T-cell (primary cell): ENCODE measurements around the genes NDUFA5 and LRRC4.

GRCh38 chr7:121396490-121396787 is 331 bp upstream of the FAM3C start:
- PRO-cap, 7 experiments = peak in 7 of 7 experiments; most common plus-strand start chr7:121396586 (in 6)

GRCh38 chr7:122311181-122311718 is 6.7 kb upstream of the FEZF1 start:
- PRO-cap, 7 experiments = no peak in any of the 7 experiments

- PRO-cap, 7 experiments = no peak in any of the 7 experiments
These were observed 68.8 kb downstream of the CADPS2 start for GRCh38 chr7:122817392-122817922.

- PRO-cap, 7 experiments = no peak in any of the 7 experiments
These were observed 126.6 kb downstream of the IQUB start for GRCh38 chr7:123407854-123408186.

GRCh38 chr7:123557650-123558594 is at the start of gene NDUFA5:
Gene NDUFA5 (minus strand): TSS chr7:123557818.
- PRO-cap, 7 experiments = peak in 7 of 7 experiments; most common plus-strand start chr7:123557994 (in 6); most common minus-strand start chr7:123557804 (in 7)

DNA sequence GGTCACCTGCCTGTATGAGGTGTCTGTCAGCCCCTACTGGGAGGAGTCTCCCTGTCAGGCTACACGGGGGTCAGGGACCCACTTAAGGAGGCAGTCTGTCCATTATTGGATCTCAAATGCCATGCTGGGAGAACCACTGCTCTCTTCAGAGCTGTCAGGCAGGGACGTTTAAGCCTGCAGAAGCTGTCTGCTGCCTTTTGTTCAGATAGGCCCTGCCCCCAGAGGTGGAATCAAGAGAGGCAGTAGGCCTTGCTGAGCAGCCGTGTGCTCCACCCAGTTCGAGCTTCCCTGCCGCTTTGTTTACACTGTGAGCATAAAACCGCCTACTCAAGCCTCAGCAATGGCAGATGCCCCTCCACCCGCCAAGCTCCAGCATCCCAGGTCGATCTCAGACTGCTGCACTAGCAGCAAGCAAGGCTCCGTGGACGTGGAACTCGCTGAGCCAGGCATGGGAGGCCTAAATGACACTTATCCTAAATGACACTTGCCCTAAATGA is 6.9 kb upstream of the ASB15 start:
- PRO-cap, 7 experiments = no peak in any of the 7 experiments

GRCh38 chr7:123695653-123696166 is 40.0 kb downstream of the LMOD2 start:
- PRO-cap, 7 experiments = no peak in any of the 7 experiments

GRCh38 chr7:123748047-123748284 is 837 bp downstream of the WASL start:
- PRO-cap, 7 experiments = no peak in any of the 7 experiments

GRCh38 chr7:124724219-124724861 is 41.3 kb downstream of the GPR37 start:
- PRO-cap, 7 experiments = no peak in any of the 7 experiments

GRCh38 chr7:125563859-125564629 is 634.4 kb upstream of the POT1 start:
- PRO-cap, 7 experiments = no peak in any of the 7 experiments

- PRO-cap, 7 experiments = no peak in any of the 7 experiments
These were observed 757.7 kb downstream of the GRM8 start for GRCh38 chr7:126494910-126495582.

- PRO-cap, 7 experiments = no peak in any of the 7 experiments
These were observed 584.9 kb downstream of the GRM8 start for GRCh38 chr7:126667806-126668358.

GRCh38 chr7:127388322-127389215 is 3.9 kb downstream of the ZNF800 start:
- PRO-cap, 7 experiments = no peak in any of the 7 experiments

DNA sequence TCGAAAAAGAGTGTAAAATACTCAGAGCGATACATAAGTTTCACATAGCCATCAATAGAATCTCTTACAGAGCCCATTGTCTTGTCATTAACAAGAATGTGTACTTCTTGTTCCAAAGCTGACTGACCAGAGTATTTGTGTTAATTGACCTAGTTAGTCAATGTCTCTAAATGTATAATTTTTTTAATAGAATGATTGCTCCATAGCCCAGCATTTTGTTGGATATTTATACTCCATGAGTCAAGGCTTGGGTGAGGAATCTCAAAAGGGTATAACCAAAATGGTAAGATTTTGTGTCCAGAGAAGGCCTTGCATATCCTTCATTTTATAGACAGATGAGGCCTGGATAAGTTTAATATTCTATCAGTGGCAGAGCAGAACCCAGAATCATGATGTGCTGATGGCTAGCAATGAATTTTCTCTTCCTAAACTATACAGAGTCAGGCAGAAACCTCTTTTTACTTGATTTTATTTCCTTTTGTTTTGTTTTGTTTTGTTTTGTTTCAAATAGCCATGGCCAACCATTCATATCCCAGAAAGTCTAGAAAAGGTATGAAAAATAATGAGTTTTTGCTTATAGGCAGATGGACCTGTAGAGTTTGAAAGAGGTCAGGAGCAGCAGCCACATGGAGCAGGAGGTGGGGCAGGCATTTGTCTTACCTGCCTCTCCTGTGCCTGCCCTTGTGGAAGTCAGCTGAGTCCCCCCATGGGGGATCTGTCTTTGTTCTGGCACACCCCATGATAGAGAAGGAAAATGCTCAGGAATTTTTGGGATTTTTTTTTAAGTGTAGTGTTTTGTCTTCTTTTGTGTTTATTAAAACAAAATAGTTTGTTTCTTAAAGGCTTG is 44.9 kb downstream of the LRRC4 start:
- PRO-cap, 7 experiments = no peak in any of the 7 experiments

DNA sequence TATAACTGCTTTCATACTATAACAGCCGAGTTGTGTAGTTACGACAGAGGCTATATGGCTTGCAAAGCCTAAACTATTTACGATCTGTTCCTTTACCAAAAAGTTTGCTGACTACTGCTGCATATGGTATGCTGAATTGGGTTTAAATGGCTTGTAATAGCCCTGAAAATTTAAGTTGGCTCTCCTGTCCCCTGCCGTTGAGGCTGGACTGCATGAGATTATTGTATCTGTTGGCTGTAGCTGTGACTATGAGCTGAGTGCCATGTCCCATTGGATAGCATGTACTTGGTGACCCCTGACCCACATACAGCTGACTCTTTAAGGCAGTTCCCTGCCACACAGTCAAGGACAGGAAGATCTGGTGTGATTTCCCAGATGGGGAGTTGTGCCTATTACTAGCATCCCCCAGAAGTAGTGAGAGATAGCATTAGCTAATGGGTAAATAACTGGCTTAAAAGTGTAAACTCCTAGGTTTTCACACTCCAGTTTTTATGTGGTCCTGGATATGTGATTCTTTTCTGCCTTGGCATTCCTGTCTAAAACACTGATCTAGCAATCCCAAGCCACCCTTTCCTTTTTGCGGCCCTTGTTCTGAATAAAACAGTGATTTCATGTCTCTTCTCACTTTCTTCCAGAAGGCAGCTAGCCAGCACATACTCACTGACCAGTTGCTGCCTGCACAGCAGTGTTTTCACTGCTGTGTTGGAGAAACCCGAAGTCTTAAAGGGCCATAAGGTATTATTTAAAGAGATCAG is 36.0 kb downstream of the LRRC4 start:
- PRO-cap, 7 experiments = no peak in any of the 7 experiments

- PRO-cap, 7 experiments = peak in 2 of 7 experiments; most common plus-strand start chr7:128031578 (in 2)
These were observed at the start of gene LRRC4 for GRCh38 chr7:128030690-128031787. Gene LRRC4 (minus strand): TSS chr7:128031437.

DNA sequence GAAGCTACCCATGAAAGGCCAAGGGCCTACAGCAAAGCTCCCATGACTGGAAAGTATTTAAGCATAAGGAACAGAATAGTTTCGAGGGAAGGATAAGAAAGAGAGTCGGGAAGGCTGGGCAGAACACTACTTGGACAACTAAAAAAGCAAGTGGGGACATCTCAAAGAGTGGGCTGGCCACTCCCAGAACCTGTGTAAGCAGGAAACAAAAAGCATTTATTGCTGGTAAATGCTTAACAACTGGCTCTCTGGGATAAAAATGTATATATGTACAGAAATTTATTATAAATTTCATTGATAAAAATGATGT is 39.9 kb downstream of the RBM28 start:
- PRO-cap, 7 experiments = no peak in any of the 7 experiments

DNA sequence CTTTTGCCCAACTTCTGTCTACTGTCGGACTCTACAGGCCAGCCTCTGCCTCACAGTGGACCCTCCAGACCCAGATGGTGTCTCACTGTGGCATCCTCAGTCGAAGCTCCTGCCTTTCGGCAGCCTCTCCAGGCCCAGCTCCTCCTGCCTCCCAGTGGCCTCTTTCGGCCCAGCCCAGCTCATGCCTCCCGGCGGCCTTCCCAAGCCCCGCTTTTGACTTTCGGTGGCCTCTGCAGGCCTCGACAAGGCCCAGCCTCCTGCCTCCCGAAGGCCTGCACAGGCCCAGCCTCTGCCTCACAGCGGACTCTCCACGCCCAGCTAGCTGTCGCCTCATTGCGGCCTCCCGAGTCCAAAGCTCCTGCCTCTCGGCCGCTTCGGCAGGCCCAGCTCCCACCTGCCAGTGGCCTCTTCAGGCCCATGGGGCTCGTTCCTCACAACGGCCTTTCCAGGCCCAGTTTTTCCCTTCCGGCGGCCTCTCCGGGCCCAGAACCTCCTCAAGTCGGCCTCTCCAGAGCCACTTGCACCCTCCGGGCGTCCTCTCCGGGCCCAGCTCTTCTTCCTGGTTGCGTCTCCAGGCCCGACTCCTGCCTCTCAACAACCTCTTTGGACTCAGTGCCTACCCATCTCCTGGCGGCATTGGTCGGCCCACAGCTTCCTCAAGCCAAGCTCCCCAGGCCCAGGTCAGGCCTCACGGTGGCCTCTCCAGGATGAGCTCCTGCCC is 19.5 kb upstream of the GARIN1A start:
- PRO-cap, 7 experiments = no peak in any of the 7 experiments

GRCh38 chr7:128743297-128743874 is 4.2 kb downstream of the CALU start:
- PRO-cap, 7 experiments = no peak in any of the 7 experiments

DNA sequence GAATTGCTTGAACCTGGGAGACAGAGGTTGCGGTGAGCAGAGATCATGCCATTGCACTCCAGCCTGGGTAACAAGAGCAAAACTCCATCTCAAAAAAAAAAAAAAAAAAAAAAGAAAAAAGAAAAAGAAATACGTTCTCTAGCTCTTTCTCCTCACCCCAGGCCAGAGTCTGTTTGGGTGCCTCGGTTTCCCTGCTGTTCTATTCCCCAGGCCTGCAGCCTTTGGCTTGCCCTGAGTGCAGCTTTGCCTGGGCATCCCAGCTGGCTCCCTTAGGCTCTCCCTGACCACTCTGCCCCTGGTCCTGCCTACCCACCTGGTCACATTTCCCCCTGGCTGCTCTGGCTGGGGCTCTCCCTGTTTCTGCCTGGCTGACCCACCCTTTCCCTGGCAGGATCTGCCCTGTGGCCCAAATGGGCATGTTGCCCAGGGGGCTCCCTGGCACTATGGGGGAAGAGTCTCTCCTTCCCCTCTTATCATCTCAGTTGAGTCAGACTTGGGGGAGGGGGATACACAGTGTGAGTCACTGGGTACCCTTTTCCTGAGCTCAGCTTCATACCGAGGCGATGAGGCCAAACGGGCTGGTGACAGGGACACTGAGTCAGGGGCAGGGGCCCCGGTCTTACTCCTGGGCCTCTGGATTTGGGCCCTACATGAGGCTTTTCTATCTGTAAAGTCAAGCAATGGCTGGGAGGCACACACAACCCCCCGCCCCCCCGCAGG is 915 bp upstream of the FLNC start:
- PRO-cap, 7 experiments = no peak in any of the 7 experiments